Cardiac muscle cell (in vitro differentiated cells and primary cell): ENCODE data around the genes KRTAP13-4, KRTAP19-4, KRTAP19-7 and KRTAP6-1.

DNA sequence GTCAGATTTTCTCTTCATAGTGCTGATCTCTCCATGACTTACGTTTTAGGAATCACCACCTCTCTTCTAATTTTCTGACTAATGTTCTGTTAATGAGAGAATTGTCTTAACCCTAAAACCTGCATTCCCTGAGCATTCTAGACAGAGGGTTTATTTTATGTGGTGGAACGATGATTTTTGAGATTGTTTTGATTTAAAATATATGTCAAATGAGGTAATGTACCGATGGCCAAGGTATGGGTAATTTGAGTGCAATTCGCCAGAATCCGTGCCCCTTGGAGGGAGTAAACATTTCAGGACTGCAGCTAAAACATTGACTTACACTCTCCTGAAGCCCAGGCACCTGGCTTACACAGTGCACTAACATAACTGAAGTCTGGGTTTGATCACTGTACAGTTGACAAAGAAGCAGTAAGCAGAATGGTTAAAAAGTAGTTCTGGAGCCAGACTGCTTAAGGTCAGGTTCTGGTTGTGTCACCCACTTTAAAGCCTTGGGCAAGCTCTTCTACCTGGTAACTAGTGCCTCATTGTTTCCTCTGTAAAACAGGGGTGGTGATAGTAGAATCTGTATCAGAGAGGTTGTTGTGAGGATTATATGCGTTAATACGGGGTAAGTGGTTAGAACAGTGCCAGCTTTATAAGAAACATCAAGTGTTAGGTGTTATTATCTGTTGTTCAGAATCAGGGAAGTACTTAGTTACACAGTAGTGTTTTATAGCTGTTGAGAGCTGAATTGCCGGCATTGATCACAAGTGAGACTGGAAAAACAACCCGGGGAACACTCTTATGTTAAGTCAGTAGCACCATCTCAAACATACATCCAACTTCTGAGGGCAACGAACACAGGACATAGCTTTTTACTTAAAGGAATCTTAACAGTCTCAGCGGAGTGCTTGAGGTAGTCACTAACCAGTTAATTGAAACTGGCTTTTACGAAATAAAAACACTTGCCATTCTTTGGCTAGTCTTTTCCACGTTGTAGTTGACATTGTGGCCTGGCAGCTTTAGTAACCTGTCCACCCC is 3.6 kb downstream of the BACH1 start:
- RAMPAGE, long total RNA: no peak
- RRBS: no CpG with 5 or more reads among the region's 13 CpGs

DNA sequence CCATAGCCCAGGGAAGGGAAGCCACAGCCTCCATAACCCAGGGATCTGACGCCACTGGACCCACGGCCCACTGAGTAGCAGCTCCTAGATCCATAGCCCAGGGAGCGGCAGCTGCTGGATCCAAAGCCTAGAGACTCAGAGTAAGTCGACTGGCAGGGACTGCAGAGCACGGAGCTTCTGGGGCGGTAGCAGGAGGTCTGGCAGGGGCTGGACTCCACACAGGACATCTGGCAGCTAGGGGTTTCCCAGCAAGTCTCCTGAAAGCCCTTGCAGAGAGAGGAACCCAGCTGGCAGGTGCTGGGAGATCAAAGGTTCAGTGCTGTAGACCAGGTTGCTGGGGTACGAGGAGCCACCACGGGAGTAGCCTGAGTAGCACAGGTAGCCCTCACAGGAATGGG is 232 bp downstream of the KRTAP23-1 start:
- RAMPAGE, long total RNA: no peak
- RRBS: no CpG with 5 or more reads among the region's 8 CpGs

GRCh38 chr21:30408569-30409462 is 13.0 kb downstream of the KRTAP13-1 start:
- RAMPAGE, long total RNA: no peak
- RRBS: no CpG with 5 or more reads among the region's 15 CpGs

- RAMPAGE, long total RNA: no peak
- RRBS: no CpG with 5 or more reads among the region's 8 CpGs
Measured at GRCh38 chr21:30429928-30430520, at the start of gene KRTAP13-4. Gene KRTAP13-4 (plus strand): TSS chr21:30430220.

- RAMPAGE, long total RNA: no peak
- RRBS: no CpG with 5 or more reads among the region's 8 CpGs
Measured at GRCh38 chr21:30496882-30497384, at the start of gene KRTAP19-4. Gene KRTAP19-4 (minus strand): TSS chr21:30497165.

DNA sequence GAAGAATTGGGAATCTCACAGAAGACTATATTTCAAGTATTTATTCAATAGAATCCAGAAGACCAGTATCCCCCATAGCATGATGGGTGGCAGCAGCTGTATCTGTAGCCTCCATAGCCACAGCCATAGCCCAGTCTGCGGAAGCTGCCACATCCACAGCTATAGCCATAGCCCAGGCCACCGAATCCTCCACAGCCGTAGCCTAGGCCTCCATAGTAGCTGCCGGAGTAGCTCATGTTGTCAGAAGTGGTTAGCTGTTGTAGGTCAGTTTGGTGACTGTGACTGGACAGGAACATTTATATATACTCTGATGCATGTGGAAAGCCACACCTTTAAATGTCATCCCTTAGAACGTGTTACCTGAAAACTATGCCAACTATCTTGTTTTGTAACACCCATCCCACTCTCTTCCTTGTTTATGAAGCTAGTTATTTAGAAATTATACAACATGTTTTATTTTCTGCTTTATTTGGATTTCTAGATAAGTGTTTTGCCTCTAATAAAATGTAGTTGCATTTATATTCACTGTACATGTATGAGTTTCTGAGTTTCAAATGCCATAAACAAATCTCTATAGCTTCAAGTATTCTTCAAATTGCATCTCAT is at the start of gene KRTAP19-7:
TSS of gene KRTAP19-7 (minus strand) at position 261 of the 606 bp plus-strand sequence.
- RAMPAGE, long total RNA: no peak
- RRBS: no CpG with 5 or more reads among the region's 5 CpGs

DNA sequence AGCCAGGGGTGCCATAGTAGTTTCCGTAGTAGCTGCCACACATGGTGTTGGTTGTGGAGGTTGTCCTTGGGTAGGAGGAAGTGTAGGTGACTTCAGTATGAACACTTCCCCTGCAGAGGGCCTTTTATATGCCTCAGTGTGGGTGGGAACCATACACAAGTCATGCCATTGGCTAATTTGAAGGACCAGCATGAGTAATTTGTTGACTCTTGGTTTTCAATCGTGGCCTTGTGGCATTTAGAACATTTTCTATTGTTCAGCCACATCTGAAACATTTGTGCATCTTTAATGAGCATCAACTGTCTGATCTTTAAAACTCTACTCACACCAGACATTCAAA is at the start of gene KRTAP6-1:
TSS of gene KRTAP6-1 (minus strand) at position 69 of the 340 bp plus-strand sequence.
- RAMPAGE, long total RNA: no peak
- RRBS: no CpG with 5 or more reads among the region's 2 CpGs

DNA sequence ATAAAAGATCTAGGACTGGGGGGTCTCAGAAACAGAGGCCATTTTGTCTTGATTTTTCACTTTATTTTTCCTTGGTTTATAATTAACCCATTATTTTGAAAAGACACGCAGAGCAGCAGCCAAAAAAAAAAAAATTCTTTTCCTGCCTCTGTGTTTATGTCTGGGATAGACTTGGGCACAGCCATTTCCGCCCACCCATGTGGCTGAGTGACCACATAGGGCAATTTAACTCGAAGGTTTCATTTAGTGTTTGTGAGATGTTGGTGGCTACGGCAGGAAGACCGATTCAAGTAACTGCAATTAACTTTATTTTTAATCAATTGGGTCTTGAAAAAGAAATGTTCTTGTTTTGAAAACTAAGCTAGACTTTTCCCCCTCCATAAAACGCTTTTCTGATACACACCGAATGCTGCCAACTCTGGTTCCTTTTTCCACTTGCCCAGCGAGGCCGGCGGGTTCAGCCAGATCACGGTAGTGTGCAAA is 97.3 kb upstream of the KRTAP19-8 start:
- RAMPAGE, long total RNA: no peak
- RRBS: no CpG with 5 or more reads among the region's 11 CpGs

- RAMPAGE, long total RNA: no peak
- RRBS: no CpG with 5 or more reads among the region's 6 CpGs
Measured at GRCh38 chr21:31159716-31160189, 121.5 kb upstream of the KRTAP19-8 start.

DNA sequence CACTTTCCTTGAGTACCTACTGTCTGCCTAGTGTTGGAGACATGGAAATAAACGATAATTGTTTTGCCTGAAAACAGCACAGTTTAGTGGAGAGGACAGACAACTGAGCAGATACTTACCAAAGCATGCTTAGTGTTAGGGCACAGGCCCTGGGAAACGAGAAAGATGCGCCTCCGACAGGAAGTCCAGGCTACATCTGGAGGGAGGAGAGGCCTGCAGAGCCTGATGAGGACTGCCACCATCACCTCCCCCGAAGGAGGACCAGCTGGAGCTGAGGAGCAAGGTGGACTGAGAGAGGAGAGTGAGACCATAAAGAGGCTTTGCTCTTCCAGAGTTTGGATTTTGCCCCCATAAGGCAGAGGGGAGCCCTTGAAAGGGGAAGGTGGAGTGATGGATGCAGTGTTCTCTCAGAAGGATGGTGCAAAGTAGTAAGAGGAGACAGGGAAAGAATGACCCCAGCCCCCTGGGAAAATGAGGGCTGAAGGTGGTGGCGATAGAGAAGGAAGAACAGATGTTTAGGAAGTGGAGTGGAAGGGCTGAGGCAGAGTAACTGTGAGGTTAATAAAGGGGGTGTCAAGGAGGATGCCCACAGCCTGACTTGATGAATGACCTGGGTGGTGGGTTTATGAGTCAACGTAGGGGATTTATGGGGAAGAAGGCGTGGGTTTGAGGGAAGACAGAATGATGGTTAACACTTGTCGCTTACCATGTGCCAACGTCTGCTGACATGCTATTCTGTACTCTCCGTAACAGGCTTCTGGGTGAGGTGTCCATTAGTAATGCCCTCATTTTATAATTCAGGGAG is 1.1 kb upstream of the SCAF4 start:
- RAMPAGE, long total RNA: no peak
- RRBS: no CpG with 5 or more reads among the region's 11 CpGs

GRCh38 chr21:31908936-31909503 is 36.2 kb downstream of the HUNK start:
- RAMPAGE, long total RNA: no peak
- RRBS: no CpG with 5 or more reads among the region's 10 CpGs

DNA sequence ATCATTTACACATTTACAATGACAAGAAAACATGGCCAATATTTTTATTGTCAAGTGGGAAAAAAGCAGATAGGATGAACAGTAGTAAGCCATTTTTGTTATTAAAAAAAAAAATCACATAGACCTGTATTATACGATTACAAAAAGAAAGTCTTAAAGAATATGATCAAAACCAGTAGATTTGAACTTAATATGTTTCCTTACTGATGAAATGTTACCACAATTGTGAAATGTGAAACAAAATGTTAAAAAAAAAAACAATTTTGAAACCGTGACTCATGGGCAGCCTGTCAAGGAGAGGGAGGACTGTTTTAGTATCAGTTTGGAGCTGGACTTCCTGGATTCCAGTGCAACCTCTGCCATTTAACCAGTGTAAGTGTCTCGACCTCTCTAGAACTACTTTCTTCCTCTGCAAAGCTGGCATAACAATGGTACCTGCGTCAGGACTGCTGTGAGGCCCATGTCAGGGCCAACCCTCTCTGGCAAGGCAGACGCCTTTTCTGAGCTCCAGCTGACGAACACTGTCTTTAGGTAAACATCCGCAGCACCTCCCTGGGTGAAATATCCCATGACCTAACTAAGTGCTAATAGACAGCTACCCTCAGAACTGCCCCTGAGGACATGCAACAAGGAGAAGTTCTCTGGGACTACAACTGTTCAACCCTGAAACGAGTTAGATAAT is 21.0 kb downstream of the URB1 start:
- RAMPAGE, long total RNA: no peak
- RRBS: no CpG with 5 or more reads among the region's 8 CpGs

GRCh38 chr21:32389263-32389776 is 3.5 kb downstream of the URB1 start:
- RAMPAGE, long total RNA: no peak
- RRBS: no CpG with 5 or more reads among the region's 4 CpGs

DNA sequence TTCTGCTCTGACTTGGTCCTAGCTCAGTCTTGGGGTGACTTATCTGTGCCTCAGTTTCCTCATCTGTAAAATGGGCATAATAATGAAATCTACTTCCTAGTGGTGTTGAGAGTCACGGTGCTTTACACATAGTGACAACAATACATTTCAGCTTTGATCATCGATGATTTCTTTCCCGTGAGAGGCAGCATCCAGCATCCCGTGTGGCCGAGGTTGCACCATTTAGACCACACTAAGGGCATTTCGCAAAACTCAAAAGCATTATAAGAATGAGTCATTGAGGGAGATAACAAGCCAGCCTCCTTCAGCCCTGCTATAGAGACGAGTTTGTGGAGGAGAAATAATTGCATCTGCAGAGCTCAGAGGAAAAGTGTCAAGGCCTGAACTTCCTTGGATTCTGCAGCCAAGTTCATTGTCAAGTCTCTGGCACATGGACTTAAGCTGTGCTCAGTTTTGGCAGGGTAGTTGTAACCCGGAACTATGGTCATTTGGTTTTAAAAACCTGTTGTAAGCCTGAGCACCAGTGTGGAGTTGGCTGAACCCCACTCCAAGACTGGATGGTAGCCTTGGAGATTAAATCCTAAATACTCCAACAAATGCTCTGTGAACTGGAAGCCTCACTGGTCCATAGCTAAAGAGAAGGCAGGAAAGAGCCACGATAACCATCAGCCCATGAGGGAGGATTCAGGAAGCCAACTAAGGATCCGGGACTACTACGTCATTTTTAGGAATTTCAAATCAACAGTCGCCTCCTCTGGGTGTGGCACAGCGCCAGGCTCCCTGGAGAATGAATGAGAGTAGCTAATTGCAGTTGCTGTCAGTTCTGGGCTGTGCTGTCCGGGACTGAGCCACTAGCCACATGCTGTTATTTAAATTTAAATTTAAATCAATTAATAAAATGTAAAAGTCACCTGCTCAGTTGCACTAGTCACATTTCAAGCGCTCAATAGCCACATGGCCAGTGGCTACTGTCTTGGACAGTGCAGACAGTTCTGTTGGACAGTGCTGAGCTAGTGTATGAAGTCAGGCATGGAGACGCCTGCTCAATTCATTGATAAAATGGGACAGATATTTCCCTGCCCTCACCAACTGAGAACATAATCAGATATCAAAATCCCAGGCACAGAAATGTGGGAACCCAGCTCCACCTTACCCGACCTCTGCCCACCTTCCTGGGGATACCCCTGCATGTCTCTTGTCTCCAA is 64.0 kb downstream of the TCP10L start:
- RAMPAGE, long total RNA: no peak
- RRBS: no CpG with 5 or more reads among the region's 17 CpGs

GRCh38 chr21:32602038-32602711 is 10.0 kb downstream of the CFAP298 start:
- RAMPAGE, long total RNA: no peak
- RRBS: no CpG with 5 or more reads among the region's 9 CpGs

DNA sequence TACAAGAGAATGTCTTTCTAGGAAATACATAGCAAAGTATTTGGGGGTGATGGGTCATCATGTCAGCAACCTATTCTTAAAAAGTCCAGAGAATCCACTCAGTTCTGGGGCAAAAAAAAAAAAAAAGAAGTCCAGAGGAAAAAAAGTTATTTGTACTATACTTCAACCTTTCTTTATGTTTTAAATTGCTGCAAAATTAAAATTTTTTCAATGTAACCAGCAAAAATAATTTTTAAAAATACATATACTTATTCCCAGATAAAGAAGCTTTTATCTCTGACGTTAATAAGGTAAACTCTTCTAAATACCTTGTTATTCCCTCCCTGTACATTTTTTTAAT is 21.5 kb downstream of the SYNJ1 start:
- RAMPAGE, long total RNA: no peak
- RRBS: no CpG with 5 or more reads among the region's 1 CpG

DNA sequence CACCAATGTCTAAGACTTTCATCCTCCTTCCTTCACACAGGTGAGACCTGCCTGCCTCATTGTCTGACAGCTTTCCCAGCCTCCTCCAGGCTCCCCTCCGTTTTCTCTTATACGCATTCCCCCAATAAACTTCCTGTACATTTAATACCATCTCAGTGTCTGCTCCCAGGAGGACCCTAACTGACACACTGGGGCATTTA is 4.6 kb upstream of the SYNJ1 start:
- RAMPAGE, long total RNA: no peak
- RRBS: no CpG with 5 or more reads among the region's 2 CpGs

DNA sequence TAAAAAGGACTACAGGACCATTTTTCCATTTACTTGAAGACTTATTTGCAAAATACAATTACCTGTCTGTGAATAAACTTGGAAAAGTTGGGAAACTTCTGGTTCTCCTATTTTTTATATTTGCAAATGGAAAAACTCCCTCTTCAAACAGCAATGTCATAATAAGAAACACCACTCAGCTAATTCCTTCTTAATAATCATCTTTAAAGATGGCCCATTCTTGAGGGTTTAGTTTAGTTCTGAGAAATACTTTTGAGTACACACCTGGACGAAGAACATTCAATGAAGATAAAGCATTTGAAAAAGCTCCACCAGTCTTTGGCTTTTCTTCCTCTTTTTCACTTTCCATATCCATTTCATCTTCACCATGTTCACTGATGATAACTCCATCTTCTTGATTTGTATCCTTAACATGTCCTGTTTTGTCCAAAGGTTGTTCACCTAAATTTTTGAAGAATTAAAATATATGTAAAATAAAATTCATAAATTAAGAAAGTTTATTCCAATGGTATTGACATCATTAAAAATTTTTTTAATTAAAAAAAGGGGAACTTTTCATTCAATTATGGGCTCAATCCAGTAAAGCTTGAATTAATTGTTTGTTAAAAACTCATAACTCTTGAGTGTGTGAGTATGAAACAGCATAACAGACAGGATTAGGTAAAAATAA is 7.3 kb downstream of the PAXBP1 start:
- RAMPAGE, long total RNA: no peak
- RRBS: no CpG with 5 or more reads among the region's 1 CpG

DNA sequence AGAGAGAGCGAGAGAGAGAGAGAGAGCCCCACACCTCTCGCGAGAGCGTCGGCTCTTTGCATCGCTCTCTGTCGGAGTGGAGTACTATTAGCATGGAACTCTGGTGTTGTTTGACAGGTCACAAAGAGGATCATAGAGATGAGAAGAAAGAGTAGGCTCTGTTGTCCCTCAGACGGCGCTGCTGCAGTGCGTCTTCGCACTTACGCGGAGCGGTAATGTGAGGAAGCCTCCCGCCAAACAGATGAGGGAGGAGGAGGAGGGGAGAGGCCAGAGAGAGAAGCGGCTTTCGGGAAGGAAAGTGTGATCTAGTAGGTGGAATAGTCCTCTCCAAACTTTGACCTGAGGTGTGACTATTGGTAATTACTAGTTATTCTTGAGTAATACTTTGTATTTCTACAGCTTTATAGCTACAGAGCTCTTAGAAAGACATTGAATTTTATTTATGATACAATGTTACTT is 439 bp upstream of the PAXBP1 start:
- RAMPAGE, long total RNA: no peak
- RRBS: no CpG with 5 or more reads among the region's 17 CpGs

DNA sequence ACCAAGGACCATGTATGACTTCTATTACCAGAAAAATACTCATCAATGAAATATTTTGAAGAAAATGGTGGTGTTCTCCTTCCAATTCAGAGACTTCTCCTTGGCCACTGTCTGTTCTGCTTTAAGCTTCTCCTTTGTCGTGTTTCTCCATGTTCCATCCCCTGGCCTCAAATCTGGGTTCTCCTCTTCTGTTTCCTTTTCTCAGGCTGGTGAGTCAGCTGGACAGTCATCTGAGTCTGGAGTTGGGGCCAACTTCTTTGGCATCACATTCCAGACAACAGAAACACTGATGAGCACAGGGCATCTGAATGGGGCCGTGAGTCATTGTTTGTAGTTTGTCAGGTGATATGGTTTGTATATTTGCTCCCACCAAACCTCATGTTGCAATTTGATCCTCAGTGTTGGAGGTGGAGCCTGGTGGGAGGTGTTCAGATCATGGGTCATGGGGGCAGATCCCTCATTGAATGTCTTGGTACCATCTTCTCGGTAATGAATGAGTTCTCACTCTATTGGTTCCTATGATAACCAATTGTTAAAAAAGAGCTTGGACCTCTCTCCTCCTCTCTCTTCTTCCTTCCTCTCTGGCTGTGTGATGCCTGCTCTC is 14.3 kb upstream of the OLIG2 start:
- RAMPAGE, long total RNA: no peak
- RRBS: no CpG with 5 or more reads among the region's 3 CpGs